Frontal cortex (tissue), 2 donors: ENCODE measurements around a stretch of chr6.

- RAMPAGE, long total RNA = no peak
Measured at GRCh38 chr6:10659039-10659709, 35.2 kb downstream of the C6orf52 start.

- RAMPAGE, long total RNA = no peak
Measured at GRCh38 chr6:10659710-10660114, 34.7 kb downstream of the C6orf52 start.

GRCh38 chr6:11215863-11216260, 16.6 kb downstream of the NEDD9 start:
- RAMPAGE, long total RNA = no peak

DNA sequence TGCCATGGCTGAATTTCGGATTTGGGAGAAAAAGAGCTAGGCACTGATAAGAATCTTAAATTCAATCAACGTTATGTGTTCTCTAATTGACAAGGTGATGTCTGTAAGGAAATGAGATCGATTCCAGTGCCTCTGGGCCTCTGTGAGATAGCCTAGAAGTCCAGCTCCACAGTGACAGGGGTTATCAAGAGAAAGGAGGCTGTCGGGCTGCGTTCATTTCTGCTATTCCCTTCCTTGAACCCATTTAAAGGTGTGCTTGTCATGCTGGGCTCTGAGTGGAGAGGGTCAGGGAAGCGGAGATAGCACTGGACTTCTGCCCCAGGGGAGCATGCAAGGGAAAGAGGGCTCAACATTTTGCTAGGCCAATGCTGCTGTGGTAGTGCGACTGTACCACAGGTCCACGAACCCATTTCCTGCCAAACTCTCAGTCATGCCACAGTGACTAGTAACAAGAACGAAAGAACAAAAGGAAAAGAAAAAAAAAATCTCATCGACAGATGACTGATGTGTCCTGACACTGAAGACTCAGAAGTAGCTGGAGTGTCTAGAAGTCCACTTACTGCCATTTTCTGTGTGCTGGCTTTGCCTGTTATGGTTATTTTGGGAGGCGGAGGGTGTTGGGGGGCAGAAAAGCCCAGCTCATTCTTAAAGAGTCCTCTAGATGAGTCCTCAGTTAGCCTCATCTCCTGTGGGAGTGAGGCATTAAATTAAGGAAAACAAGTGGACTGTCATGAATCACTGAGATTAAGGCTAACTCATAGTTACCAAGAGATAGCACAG, 8.1 kb downstream of the NEDD9 start:
- RAMPAGE, long total RNA = no peak

- RAMPAGE, long total RNA = no peak
Measured at GRCh38 chr6:11270279-11270907, 37.9 kb upstream of the NEDD9 start.

DNA sequence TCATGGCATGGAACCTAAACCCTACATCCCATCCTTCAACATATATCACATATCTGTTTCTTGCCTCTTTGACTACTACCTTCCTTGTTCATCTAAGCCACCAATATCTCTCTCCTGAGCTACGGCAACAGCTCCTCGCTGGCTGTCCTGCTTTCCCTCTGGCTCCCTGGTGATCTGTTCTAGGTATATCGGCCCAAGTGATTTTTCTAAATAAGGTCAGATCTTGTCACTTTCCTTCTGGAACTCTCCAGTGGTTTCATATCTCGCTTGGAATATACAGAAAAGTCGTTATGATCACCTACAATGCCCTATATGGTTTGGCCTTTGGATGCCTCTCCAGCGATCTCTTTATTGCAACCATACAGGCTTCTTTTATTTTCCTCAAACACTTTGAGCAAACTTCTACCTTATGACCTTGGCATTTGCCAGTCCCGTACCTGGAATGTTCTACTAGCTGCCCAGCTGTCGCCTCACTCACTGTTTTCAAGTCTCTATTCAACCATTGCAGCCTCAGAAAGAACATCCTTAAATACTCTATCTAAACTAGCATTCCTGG, 50.3 kb upstream of the NEDD9 start:
- RAMPAGE, long total RNA = no peak

DNA sequence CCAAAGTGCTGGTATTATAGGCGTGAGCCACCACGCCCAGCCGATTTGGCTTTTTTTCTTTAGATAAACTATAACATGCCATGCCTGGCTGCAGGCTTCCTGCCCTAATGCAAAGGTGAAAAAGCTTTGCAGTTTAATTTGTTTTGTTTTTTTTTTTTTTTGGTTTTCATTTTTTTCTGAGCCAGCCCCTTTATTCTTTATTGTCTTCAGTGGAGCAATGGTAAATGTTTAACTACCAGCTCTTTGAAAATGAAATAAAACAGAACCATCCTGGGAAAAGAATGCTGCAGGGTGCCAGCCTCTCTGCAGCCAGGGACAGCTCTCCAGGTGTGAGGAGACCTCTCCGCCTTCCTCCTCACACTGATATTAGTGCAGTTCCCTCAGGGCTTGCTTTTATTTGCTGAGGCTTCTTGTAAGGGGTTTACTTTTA, 64.5 kb upstream of the NEDD9 start:
- RAMPAGE, long total RNA = no peak

DNA sequence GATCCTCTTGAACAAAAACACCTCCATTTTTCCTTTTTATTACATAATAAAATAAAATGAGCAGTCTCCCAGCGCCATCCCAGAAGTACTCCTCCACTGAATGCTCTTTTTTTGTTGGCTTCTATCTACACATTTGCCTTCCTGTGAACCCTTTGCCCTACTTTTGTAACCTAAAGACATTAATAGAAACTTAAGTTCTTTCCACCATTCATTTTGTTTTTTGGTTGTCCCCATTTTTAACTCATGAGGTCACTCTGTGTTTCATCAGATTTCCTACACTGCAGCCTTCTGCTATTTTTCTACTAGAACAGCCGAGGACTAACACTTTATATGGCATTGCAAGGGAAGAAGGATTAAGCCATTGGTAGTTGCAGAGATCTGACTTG, 125.7 kb upstream of the TMEM170B start:
- RAMPAGE, long total RNA = no peak

- RAMPAGE, long total RNA = no peak
Measured at GRCh38 chr6:11429589-11430021, 107.9 kb upstream of the TMEM170B start.

- RAMPAGE, long total RNA = no peak
Measured at GRCh38 chr6:11433216-11433571, 104.4 kb upstream of the TMEM170B start.

- RAMPAGE, long total RNA = no peak
Measured at GRCh38 chr6:11438912-11439499, 98.5 kb upstream of the TMEM170B start.

GRCh38 chr6:11473031-11473795, 64.3 kb upstream of the TMEM170B start:
- RAMPAGE, long total RNA = no peak

- RAMPAGE, long total RNA = no peak
Measured at GRCh38 chr6:11496467-11497539, 40.7 kb upstream of the TMEM170B start.

GRCh38 chr6:11538778-11539059, 1.2 kb downstream of the TMEM170B start:
- RAMPAGE, long total RNA = no peak

DNA sequence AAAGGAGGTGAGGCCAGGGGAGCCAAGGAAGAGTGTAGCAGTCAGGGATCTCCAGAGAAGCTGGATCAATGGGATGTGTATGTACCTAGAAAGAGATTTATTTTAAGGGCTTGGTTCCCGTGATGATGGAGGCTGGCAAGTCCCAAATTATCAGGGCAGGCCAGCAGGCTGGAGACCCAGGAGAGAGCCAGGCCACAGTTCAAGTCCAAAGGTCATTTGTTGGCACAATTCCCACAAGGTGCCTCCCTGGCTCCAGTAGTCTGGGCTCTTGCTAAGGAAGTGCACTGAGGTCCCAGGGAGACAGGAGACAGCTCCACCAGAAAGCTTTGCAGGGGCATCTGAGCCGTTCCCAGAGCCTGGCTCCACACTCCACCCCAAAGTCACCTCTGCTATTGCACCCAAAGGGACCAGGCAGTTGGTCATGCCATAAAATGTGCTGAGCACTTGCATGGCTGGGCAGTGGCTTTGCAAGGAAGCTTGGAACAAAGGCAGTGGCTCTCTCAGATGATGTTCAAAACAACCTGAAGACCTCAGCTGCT, 75.8 kb downstream of the ADTRP start:
- RAMPAGE, long total RNA = no peak

- RAMPAGE, long total RNA = no peak
Measured at GRCh38 chr6:11712578-11713093, 66.0 kb downstream of the ADTRP start.

GRCh38 chr6:11744530-11745476, 33.8 kb downstream of the ADTRP start:
- RAMPAGE, long total RNA = no peak

DNA sequence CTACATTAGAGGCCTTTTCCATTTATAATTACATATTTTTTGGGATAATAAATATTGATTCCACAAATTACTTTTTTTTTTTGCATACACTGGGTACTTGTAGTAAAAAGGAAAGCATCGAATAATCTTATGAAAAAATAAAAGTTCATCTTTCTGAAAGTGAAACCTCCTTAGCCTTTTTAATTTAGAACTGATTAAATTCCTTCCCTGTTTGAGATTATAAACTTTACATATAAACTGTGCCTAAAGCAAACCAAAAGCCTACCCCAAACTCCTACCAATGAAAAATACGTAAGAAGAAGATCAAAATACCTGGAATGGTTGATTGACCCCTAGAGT, 75.0 kb upstream of the HIVEP1 start:
- RAMPAGE, long total RNA = no peak

- RAMPAGE, long total RNA = no peak
Measured at GRCh38 chr6:12011314-12012252, 529 bp upstream of the HIVEP1 start.

GRCh38 chr6:12013992-12014490, 1.9 kb downstream of the HIVEP1 start:
- RAMPAGE, long total RNA = no peak